Hair follicle dermal papilla cell (primary cell): ENCODE data around the gene ST3GAL5.

DNA sequence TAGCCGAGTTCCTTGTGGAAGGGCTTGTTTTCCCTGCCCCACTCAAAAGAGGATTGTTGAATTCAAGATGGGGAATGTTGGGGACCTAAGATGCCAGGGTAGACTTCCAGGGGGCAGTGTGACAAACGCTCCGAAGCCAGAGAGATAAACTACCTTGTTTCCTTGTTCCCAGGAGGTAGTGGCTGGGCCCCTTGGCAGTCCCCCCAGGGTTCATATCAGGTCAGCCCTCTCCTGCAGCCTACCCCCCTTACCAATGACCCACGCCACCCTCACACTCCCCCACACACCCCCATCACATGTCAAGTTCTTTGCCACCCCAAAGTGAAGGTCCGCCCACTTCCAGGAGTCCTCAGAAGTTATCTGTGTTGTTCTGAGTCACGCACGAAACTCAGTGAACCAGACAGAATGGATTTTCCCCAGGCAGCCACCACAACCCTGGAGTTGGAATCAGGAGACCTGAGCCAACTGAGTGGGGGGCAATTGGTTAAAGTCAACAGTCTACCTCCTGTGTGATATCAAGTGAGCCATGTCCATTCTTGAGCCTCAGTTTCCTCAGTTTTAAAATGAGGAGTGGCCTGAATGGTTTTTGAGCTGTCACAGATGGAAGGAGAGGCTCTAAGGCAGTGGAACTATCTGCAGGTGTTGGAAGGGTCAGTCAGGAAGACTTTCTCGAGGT lies 10.2 kb upstream of the ATOH8 start:
- CAGE, long polyA plus RNA: no peak

DNA sequence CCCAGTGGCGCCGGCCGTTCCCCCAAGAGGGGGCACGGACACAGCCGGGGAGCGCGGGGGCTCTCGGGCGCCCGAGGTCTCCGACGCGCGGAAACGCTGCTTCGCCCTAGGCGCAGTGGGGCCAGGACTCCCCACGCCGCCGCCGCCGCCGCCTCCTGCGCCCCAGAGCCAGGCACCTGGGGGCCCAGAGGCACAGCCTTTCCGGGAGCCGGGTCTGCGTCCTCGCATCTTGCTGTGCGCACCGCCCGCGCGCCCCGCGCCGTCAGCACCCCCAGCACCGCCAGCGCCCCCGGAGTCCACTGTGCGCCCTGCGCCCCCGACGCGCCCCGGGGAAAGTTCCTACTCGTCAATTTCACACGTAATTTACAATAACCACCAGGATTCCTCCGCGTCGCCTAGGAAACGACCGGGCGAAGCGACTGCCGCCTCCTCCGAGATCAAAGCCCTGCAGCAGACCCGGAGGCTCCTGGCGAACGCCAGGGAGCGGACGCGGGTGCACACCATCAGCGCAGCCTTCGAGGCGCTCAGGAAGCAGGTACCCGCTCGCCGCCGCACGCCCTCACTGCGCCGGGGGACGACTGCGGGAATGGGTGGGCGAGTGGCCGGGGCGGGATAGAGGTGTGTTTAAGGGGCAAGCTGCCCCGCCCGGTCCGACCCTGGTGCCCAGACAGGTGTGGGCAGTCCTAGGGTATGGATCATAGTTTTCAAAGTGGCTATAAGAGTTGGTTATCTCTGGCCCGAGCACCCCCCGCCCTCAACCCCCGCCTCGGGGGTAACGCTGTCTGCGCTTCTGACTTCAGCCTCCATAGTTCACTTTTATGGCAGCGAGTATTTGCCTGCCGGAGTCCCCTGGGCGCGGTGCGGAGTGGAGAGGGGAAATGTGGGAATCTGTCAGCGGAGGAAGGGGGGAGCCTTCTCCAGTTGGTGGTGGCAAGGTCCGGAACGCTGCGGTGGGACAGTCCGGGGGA lies 916 bp downstream of the ATOH8 start:
- CAGE, long polyA plus RNA: no peak

DNA sequence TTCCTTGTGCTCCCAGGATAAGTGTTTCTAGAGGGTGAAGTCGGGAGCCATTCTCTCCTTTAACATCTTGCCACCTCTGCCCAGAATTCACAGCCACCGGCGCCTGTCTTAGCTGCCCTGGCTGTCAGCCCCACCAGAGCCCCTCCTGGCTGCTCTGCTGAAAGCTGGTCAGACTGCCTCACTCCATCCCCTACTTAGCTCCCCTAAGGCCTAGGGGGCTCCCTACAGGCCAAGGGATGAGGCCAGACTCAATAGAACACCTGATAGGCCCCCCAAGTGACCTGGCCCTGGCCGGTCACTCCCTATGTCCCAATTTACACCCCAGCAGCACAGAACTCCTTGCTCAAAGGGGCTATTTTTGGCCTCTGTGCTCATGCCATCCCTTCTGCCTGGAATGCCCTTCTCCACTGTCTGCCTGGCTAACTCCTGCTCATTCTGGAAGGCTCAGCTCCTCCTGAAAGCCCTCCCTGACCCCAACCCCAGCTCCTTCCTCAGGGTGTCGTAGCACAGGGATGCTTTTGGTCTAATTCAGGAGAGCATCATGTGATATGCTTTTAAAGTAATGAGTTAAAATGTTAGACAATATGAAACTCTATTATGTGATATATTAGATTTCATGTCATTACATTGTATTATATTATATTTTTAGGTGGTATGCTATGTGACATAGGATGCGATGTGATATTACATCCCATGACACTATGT lies 20.8 kb downstream of the ATOH8 start:
- CAGE, long polyA plus RNA: no peak

DNA sequence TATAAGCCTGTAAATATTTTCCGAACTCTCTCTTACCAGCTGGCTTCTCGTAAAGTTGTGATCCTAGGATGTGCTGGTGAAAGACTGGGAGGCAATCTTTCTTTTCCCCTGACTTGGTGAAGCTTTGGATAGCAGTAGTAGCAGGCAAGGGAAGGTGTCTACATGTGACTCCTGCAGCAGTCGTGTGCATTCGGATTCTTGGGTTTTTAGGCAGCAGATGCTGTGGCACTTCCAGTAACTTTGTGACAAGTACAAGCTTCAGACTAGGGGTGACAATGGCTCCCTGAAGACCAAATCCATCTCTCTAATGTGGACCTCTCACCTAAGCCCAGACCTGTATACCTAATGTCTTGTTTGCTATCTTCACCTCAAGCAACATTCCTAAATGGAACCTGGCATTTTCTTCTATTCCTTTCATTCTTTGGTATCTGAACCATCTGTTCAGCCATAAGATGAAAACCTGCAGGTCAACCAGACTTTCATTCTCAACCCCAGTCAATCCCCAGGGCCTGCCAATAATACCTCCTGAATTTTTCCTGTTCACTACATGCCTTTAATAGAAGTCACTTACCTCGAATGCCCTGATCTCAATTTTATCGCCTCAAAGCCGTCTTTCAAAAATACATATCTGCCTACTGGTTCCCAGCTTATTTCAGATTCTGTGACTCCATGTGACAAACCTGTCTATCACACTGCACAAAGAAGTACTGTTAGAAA lies 22.8 kb downstream of the ST3GAL5 start:
- CAGE, long polyA plus RNA: no peak

DNA sequence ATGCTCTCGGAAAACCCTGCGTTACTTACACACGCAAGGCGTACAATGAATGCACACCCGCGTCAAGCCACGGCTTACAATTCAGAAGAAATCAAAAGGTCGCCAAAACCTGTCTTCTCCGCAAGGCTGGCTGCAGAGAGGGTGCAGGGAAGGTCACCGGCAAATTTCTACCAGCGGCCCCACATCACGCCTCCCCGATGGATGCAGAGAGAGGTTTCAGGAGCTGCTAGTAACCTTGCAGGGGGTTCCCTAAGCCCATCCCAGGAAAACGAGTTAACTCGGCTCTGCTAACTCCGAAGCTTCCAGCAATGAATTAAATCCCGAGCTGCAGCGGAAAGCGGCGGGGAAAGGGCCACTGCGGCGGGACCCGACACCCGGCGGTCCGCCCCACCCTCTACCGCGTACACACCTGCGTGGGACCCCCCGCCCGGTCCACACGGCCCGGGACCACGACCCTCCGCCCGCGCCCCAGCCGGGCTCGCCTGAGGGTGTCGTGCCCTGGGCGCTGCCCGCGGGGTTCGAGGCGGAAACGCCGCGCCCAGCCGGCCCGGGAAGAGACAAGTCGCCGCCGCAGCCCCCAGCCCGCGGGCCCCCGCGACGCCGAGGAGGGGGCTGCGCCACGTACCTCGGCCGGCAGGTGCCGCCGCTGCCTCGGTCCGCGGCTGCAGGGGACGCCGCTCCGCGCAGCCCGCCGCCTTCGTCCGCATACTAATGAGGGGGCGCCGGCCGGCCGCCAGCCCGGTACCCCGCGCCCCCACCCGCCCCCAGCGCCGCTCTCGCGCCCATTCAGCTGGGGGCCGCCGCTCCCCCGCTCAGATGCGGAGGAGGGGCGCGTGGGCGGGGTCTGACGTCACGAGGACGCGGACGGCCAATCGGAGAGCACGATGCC lies at the start of gene ST3GAL5:
TSS of gene ST3GAL5 (minus strand) at position 792 of the 889 bp plus-strand sequence.
- CAGE, long polyA plus RNA: no peak

DNA sequence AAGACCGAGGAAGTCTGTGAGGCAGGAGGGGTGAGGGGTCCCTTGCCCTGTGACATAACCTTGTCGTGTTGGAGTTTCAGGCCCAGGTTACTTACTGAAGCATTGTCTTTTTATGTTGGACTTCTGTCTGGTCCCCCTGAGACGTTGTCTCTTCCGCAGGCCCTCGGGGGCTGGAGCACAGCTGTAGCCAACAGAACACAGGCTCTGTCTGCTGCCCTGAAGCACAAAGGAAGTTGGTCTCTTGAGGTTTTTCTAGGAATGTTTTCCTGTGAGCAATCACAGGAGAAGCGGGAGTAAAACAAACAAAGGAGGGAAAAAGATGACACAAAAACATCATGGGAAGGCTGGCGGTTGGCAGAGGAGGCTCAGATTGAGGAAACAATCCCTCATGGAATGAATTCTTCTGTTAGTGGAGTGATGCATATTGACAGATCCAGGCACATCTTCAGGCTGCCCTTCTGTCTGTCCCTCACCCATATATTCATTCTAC lies 5.0 kb upstream of the ST3GAL5 start:
- CAGE, long polyA plus RNA: no peak

GRCh38 chr2:85951534-85952381 lies 63.0 kb upstream of the ST3GAL5 start:
- CAGE, long polyA plus RNA: no peak

DNA sequence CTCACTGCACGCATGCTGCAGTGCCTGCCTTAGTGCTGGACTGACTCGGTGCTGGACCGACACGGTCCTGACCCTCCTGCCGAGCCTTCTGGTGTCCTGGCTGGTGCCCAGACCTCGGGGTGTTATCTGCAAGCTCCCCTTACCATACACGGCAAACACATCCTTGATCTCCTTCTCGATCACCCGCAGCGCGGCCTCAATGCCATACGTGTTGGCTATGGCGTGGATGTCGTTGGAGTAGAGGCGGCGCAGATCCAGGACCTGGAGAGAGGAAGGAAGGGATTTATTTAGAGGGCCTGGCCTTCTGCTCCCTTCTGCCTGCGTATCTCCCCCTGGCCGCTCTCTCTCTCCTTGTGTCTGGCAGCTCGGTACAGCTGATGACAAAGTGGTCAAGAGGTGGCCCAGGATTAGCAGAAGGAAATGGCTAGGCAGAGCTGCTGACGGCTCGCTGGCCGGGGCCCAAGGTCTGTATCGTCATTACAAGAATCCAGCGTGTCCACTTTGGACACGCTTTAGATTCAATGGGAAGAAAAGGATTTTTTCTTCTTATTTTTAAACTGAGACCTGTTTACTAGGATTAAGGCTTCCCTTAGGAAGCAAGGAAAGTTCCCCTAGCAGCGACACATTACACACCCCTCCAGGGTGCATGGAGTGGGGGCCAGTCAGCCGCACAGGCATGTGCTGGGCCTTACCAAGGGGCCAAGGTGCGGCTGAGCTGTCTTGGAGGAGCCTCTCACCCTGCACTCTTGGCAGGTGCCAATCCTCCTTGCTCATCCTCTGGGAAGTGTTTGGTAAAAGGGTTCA lies 77.0 kb downstream of the POLR1A start:
- CAGE, long polyA plus RNA: no peak

GRCh38 chr2:86106466-86106868 lies 432 bp downstream of the PTCD3 start:
- CAGE, long polyA plus RNA: no peak

- CAGE, long polyA plus RNA: no peak
These were observed 9.6 kb downstream of the IMMT start for GRCh38 chr2:86185436-86186266.

- CAGE, long polyA plus RNA: no peak
These were observed 39.7 kb downstream of the REEP1 start for GRCh38 chr2:86297506-86298258.

- CAGE, long polyA plus RNA: no peak
These were observed 4.5 kb upstream of the RNF103 start for GRCh38 chr2:86627962-86628683.

- CAGE, long polyA plus RNA: no peak
These were observed 25.4 kb upstream of the RNF103 start for GRCh38 chr2:86649004-86649560.

DNA sequence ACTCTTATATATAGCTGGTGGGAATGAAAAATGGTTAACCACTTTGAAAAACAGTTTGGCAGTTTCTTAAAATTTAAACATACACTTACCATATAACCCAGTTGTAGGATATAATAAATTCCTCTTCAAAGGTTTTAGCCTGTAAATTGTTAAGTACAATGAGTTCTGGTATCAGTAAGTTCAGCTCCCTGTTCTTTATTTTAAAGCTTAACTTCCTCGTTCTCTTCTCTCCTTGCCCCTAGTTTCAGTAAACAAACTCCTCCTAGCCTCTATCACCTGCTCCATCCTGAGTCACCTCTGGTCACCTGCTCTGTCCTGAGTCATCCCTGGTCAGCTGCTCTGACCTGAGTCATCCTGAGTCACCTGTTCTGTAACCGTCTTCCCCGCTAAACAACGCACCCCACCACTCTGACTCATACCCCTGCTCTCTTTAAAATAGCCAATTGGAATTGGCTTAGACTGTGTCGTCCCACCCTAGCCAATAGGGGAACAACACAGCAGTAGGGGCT lies 25.1 kb upstream of the RMND5A start:
- CAGE, long polyA plus RNA: no peak

GRCh38 chr2:86783638-86784397 lies 6.9 kb downstream of the CD8A start:
- CAGE, long polyA plus RNA: no peak

DNA sequence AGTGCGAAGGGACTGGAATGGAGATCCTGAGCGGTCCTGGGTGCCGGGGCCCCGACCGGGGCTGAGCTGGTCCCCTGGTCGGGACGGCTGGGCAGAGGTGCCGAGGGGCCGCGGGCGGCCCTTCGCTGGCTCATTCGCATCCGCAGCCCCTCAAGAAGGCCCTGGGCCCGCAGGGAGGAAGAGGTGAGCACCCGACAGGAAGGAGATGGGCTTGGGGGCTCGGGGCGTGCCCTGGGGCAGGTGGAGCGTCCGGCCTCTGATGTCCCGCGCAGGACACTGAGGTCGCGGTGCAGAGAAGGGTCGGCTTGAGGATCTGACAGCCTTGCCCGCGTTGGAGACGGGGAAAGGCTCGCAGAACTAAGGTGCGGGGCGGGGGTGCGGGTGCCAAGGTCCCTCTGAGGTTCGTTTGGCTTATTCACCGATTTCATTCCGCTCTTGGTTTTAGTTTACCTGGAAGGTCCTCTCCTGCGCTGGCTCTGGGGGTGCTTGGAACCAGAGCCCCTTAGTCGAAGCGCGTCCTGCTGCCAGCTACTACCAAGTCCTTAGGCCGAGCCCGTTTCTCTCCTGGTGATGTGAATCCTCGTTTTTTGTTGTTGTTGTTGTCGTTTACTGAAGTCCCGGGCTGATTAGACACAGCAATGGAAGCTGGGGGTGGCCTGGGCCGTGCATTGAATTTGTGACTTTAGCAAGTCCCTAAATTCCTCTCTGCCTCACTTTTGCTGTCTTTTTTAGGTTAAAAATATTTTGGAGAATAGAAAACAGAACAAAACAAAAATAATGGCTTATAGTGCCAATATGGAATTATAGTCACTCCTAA lies 18.9 kb upstream of the CD8A start:
- CAGE, long polyA plus RNA: no peak

DNA sequence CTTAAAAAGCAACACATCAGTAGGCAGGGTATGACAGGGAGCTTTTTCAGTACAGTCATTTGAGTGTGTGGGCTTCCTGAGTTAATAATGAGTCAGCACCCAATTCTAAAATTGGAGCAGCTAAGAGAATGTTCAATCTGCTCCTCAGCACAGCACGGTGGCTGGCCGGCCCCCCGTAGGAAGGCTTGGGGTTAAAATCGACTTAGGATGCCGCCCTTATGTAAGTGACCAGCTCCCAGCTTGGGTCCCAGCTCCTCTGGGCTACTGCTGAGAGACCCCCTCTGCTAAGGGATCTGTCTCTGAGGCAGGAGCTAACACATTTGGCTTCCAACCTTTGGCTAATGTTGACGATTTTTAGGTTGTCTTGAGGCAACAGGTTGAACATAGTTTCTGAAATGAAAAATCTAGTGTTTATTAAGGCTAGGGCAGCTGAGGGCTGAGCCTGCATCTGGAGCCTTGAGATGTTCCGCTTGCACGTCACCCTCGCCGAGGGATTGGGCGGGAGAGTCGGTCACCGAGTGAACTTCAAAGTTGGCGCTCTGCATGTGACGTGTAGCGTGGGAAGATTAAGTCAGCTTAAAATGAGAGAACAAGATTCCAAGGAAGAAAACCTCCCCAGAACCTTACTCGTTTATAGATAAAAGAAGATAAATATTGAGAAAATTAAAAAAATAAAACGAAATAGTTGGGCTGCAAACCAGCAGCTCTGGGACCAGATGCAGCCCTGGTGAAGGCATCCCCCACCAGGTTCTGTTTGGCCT lies 291.2 kb upstream of the PLGLB2 start:
- CAGE, long polyA plus RNA: no peak

- CAGE, long polyA plus RNA: no peak
These were observed 281.4 kb upstream of the PLGLB2 start for GRCh38 chr2:87466414-87467002.

DNA sequence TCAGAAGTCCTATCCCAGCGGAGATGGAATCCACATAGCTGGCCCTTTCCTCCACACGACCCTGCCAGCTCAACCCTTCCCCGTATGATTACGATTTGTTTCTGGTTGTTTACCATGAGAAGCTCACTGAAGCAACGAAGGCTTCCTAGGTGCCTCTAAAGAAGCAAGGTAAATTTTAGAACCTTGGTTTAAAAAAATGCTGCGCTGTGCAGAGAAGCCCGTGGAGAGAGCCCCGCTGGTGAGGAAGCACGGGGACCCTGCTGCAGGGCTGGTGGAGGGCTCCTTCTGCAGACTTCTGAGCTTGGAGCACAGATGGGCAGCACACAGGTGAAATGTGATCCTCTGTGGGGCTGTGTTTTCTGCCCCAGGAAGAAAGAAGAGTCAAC lies 108.2 kb upstream of the PLGLB2 start:
- CAGE, long polyA plus RNA: no peak

GRCh38 chr2:87640142-87640502 lies 107.8 kb upstream of the PLGLB2 start:
- CAGE, long polyA plus RNA: no peak